Helper T cell (primary cell): ENCODE results near the gene MAT1A.

- PRO-cap, 2 experiments, result no peak in any of the 2 experiments
These were observed 138.1 kb upstream of the PPIF start for GRCh38 chr10:79208998-79209720.

- PRO-cap, 2 experiments, result no peak in any of the 2 experiments
These were observed 123.9 kb upstream of the PPIF start for GRCh38 chr10:79222854-79224194.

- PRO-cap, 2 experiments, result no peak in any of the 2 experiments
These were observed 120.9 kb upstream of the PPIF start for GRCh38 chr10:79226058-79227023.

DNA sequence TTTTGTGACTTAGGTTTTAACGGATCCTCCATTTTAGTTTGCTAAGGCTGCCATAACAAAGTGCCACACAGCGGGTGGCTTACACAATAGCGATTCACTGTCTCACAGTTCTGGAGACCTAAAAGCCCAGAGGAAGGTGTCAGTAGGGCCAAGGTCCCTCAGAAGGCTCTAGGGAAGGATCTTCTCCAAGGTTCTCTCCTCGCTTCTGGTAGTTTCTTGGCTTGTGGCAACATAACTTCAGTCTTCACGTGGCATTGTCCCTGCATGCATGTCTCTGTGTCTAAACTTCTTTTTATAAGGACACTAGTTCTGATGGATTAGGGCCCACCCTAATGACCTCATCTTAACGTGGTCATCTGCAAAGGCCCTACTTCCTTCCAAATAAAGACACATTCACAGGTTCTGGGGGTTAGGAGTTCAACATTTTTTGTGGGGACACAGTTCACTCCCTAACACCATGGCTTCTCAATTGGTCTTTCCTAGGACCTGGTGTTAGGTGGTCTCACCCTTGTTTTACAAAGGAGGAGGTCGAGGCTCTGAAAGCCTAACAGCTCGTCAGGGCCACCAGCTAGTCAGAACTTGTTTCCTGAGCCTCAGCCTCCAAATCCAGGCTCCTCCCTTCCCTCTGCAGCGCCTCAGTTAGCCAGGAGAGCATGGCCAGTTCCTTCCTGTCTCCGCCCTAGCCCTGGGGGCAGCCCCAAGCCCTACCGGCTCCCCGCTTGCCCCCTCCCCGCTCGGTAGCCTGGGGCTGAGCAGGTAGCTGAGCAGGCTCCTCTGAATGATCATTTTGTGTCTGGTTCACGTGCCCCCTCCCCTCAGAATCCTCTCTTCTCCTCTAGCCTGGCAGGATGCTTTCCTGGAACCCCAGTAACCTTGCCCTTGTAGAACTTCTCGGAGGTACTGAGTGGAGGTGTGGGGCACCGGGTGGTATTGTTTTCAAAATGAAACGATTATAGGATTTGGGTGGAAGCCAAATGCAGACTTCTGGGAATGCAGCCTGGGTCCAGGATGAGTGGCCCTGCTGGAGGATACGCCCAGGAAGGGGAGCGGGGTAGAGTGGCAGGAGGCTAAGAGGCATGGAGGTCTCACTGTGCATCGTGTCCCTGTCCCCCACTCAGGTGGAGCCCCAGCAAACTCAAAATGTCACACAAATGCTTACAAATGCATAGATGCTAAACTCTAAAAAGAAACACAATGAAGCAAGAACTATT, 109.5 kb upstream of the PPIF start:
- PRO-cap, 2 experiments, result no peak in any of the 2 experiments

GRCh38 chr10:79267834-79268963, 79.1 kb upstream of the PPIF start:
- PRO-cap, 2 experiments, result no peak in any of the 2 experiments

GRCh38 chr10:79280878-79281987, 66.0 kb upstream of the PPIF start:
- PRO-cap, 2 experiments, result no peak in any of the 2 experiments

DNA sequence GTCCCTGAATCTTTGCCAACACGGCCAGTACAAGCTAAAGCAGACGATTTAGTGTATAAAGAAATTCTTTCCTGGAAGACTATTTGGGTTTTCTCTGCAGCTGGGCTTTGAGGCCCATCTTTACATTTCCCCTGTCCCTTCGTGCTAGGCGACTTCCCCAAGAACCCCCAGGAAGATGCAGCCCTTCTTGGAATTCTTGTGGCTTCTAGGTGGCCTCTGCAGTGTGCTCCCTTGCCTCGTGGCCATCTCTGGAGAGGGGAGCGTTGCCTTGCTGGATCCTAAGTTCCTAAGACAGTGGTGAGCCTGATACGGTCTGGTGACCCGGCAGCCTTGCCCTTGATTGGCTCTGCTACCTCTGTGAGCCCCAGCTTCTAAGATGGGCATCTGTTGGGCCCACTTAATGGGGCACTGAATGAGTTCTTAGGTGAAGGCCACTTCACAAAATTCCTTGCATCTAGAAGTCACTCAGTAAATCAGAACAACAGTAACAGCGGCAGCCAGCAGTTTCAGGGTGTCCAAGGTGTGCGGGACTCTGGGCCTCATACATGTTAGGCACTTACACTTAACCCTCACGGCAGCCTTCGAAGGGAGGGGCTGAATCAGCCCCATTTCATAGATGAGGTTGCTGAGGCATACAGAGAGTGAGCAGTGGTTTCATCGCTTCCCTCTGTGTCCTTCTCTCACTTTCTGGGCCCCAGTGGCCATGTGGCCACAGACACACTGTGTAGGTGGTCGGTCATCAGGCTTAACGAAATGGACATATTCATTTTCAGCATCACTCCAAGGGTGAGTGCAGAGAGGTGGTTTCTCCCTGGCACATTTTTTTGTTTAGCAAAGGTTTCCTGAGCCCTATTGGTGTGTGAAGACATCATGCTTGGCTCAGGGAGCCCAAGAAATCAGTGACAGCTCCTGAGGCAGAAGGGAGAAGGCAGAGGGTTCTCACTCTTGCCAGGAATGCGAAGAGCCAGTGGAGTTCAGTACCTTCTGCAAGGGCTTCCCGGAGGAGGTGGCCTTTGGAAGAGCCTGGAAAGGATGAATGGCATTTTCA, 62.1 kb upstream of the PPIF start:
- PRO-cap, 2 experiments, result no peak in any of the 2 experiments

- PRO-cap, 2 experiments, result no peak in any of the 2 experiments
These were observed 53.4 kb upstream of the PPIF start for GRCh38 chr10:79293740-79294451.

DNA sequence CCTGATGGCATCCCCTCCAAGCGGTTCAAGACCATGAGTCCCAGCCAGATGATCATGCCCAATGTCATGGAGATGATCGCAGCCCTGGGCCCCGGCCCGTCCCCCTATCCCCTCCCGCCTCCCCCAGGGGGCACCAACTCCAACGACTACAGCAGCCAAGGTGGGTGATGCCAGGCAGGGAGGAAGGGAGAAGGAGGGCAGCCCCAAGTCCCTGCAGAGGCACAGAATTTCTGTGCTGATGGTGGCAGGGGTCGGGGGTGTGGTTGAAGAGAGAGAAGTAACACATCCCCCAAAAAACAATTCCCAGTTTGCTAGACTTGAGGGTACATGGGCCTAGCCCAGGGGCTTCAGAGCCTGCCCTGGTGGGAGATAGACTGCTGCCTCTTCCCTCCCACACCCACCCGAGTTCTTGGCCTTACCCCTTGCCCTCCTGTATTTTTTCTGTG, 41.1 kb upstream of the PPIF start:
- PRO-cap, 2 experiments, result no peak in any of the 2 experiments

GRCh38 chr10:79316571-79317473, 30.4 kb upstream of the PPIF start:
- PRO-cap, 2 experiments, result no peak in any of the 2 experiments

DNA sequence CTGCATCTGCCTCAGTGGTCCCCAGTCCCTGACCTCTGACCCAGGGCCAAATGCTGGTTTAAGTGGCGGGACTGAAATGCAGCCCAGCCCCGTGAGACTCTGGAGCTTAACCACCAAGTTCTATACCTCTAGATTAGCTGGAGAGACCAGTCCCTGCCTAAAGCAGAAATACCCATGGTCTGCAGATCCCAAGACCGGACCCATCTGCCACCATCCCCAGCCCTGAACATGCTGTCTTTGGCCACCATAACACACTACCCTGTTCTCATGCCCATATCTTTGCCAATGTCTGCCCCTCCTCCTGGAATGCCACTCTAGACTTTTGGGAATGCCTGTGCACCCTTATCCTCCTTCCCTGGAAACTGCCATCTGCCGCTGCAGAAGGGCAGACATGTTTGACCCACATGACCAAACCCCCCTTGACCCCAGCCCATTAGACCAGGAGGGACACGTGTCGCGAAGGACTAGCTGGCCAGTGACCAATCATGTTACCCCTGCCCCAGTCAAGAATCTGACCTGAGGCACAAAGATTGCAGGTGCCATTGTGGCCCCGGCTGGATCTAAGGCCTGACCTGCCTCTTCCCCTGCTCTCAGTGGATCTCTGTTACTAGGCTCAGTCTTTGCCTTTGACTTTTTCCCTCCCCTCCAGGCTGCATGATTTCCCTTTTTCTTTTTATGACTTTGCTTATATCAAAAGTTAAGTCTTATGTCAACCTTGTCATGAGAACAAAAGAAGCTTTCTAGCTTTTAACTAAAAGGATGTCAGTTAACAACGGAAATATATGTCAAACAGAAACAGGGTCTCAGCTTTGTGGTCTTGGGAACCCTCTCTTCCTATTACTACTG, 24.7 kb upstream of the PPIF start:
- PRO-cap, 2 experiments, result no peak in any of the 2 experiments

DNA sequence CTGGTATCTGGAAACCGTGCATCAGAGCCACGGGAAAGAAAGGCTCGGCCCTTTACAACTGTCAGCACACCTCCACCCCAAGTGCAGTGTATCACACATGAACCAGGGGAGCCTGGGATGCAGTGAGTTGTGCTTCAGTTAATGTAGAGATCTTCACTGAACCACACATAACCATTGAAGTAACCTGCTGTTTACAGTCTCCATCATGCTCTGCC, 12.0 kb downstream of the NUTM2B start:
- PRO-cap, 2 experiments, result no peak in any of the 2 experiments

- PRO-cap, 2 experiments, result no peak in any of the 2 experiments
These were observed 16.0 kb downstream of the PLAC9 start for GRCh38 chr10:80148316-80149224.

DNA sequence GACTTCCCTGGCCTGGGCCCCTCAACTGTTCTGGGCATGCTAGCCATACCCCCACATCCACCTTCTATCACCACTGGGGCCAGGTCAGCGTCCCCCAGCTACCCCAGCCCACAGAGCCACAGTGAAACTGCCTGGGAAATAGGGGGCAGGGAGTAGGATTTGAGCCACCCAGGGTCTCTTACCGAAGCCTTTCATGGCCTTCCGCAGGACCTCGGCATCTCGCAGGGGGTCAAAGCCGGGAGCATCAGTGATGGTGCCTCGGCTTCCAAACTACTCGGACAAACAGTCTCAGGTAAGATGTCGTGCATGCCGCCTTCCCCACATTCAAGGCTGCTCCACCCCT, 34.5 kb downstream of the PLAC9 start:
- PRO-cap, 2 experiments, result no peak in any of the 2 experiments

DNA sequence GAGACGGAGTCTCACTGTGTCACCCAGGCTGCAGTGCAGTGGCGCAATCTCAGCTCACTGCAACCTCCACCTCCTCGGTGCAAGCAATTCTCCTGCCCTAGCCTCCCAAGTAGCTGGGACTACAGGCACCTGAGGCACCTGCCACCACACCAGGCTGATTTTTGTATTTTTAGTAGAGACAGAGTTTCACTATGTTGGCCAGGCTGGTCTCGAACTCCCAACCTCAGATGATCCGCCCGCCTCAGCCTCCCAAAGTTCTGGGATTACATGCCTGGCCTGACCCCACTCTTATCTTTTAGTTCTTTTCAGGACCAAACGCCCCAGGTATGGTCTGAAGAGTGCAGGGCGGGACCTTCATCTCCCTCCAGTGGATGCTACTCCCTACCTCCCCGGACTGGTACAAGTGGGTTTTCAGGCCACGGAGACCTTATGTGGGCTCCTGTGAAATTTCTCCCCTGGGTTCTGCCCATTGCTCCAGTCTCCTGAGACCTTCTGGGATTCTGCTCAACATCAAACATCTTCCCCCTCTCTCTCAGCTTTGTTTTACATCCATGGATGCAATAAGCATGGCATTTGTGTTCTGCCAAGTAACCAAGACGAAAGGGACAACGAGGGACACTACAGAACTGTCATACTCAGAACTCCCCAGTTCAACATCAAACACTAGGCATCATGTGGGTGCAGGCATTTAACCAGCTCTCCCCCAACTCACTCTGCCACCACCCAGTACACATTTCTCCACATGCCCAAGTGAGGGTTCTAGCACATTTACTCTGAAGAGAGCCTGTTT, 28.1 kb downstream of the ANXA11 start:
- PRO-cap, 2 experiments, result no peak in any of the 2 experiments

DNA sequence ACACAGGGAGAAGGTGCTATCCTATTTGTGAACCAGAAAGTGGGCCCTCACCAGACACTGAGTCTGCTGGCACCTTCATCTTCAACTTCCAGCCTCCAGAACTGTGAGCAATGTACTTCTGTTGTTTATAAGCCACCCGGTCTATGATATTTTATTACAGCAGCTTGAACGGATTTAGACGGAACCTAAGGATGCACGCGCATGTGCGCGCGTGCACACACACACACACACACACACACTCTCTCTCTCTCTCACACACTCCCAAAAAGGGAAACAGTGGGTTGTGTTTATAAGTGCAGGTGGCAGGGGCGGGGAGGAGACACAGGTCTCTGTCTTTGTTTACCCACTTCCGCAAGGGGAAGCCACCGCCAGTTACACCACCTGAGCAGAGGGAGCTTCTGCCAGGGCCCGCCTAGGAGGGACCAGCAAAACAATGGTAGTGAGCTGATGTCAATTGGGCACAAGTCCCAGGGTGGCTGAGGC, 18.0 kb downstream of the ANXA11 start:
- PRO-cap, 2 experiments, result peak in 2 of 2 experiments; most common plus-strand start position 388 of the sequence (in 2); most common minus-strand start position 102 of the sequence (in 2)

DNA sequence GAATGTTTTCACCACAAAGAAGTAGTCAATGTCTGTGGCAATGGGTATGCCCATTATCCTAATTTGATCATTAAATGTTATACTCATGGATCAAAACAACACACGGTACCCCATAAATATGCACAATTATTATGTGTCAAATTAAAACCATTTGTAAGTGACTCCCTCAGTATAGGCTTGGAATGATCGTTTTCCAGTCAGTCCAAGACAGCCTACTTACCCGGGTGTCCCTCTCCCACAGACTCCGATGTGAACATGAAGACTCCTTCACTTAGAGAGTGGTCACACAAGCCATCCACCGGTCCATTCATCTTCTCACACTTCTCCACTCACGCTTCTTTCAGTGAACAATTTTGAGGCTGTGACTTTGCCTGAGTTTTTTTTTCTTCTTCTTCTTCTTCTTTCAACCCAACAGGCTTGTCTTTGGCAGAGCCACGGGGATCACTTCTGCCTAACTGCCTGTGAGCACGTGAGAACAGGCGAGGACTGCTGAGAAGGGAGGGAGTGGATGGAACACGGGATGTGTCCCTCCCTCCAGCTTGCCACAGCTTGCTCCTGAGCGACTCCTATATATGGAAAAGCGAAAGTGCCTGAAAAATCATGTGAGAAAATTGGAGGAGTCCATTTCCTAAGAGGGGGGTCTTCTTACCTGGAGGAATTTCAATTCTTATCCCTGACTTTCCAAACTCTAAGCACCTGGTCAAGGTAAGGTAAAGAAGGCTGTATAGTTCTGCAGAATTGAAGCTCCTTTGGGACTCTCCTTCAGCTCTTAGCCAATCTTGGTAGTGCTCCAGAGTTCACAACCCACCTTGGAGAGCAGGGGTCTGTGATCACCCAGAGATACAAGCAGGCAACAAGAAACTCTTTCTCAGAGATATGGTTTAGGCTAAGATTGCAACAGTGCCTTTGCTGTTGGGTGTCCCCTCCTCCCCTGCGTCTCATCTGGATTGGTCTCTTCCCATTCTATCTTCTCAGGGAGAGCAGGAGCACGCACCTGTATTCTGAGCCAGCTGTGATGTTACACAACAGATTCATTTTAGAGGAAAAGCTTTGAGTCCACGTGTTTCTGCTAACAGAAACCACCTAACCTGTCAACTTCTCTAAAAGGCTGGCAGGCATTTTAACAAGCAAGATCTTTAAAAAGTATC, at the start of gene MAT1A:
TSS of gene MAT1A (minus strand) at position 546 of the 1,148 bp plus-strand sequence.
- PRO-cap, 2 experiments, result no peak in any of the 2 experiments

DNA sequence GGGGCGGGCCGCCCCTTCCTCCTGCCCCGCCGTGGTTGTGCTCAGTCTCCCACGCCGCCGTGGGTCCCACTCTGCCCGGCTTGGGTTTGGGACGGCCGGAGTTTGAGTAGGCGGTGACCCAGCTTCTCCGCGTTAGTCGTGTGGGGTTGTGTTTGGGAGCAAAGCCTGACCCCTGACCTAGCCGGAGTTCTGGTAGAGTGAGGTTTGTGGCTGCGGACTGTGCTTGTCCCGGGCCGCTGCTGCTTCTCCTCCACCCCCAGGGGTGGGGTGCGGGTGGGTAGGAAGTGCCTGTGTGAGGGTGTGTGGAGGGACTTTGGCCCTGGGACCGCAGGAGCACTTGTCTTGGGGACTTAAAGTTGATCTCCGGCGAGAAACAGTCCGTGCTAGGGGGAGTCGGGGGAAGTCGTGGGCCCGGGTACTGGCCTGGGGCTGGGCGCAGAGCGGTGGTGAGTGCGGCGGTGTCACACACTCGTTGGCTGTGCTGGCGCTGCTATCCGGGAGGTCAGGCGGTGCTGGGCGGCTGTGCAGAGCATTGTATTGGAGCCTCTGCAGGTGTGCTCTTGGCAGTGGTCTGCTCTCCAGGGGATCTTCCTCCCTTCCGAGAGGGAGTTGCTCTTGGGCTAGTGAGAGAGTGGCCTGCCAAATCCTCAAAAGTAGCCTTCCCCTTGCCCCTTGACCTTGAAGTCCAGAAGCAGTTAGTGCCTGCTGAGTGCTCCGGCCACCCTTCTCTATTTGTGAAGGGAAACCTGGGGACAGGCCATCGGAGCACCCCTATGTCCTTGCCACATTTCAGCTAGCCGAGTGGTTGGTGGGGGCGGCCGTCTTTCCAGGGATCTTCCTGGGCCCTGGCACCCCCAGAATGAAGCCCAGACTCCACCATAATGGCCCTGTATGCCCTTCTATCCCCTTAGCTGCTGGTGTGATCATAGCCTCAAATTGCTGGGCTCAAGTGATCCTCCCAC, 1.0 kb downstream of the TSPAN14 start:
- PRO-cap, 2 experiments, result peak in 1 of 2 experiments; most common plus-strand start position 68 of the sequence (in 1)

- PRO-cap, 2 experiments, result no peak in any of the 2 experiments
These were observed 23.5 kb downstream of the TSPAN14 start for GRCh38 chr10:80477287-80478300.

- PRO-cap, 2 experiments, result no peak in any of the 2 experiments
These were observed 37.4 kb downstream of the TSPAN14 start for GRCh38 chr10:80491379-80492103.